Camera-type eye (tissue), 1 donor: Measurements from ENCODE around the gene PLS1.

DNA sequence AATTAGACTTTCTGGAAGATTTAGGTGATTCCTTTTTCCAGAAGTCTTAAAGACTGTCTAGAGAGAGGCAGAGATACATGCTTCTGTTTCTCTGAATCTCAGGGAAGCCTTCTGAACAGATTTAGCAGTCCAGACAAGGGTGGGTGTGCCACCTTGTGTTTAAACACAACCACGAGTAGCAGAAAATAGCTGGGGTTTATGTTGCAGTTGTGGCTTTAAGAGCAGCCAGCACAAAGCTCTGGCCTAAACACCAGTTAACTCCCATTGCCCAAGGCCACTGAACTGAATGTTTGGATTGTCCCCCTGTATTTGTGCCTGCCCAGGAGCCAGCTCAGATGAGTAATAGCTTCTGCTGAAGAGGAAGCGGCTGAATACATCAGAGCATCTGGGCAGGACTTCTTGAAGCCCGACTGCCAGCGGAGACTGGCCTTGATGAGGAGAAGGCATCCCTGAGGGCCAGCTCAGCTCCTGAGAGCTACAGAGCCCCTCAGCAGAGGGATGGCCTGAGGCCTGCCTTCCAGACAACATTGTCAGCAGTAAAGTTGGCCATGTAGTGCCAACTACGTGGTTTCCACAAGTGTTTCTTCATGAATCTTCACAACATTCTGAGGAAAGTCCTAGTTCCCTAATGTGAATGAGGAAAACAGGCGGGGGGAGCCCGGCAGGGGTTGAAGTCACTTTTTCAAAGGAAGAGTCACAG, 65.9 kb upstream of the ZBTB38 start:
- RAMPAGE, long total RNA, result no peak

DNA sequence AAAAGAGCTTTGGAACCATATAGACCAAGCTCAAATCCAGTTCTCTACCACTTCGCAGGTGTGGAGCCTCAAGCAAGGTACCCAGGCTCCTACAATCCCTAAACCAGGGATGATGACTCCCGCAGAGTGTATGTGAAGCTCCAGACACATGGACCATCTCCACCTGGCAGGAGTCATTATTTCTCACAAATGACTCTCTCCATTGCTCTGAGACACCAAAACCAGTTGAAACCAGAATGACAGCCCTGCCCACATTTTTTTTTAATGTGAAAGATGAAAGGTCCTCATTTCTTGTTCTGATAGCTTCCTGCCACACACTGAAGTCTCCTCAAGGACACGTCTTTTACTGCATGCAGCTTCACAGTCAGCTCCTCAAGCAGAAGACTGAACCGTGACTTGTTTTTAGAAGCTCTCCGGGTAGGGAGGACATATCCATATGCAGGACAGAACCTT, 61.4 kb upstream of the ZBTB38 start:
- RAMPAGE, long total RNA, result no peak

DNA sequence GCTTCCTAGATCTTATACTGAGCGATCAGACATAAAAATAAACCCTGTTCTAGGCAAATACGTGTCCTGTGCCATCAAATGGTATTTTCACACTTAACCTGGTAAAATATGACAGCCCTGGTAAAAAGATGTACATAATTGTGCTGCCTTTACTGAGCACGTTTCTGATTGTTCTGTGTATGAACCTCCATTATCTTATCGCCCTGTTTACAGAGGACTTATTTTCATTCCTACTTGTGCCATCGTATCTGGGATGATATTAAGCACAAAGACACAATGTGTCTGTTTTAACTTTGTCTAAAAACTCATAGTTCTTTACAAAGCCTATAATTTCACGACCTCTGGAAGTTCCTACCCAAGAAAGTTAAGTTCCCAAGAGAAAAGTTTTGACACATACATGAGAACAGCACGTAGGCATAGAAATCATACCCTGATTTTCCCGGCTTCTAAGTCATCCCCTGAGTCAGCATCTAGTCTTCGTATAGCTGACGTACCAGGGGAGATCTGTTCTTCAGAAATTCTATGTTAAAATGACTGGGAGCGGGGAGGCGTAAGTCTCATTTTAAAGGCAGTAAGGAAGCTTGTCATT, 948 bp downstream of the ZBTB38 start:
- RAMPAGE, long total RNA, result no peak

- RAMPAGE, long total RNA, result no peak
Observed at GRCh38 chr3:141407032-141407627, 38.8 kb downstream of the ZBTB38 start.

GRCh38 chr3:141441109-141441872, 45.5 kb upstream of the RASA2 start:
- RAMPAGE, long total RNA, result no peak

- RAMPAGE, long total RNA, result no peak
Observed at GRCh38 chr3:141549460-141550324, 62.9 kb downstream of the RASA2 start.

DNA sequence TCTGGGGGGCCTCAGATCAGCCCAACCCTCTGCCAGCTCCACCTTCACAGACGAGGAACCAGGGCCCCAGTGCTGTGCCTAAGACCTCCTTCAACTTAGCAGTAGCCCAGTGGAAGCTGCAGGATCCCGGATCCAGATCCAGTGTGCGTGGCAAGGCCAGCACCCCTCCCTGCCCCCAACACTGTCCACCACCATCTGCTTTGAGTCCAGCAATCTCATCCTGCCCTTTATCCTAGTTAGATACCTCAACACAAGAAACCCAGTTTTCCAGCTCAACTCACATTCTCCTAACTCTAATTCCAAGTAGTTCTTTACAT, 201 bp downstream of the GRK7 start:
- RAMPAGE, long total RNA, result no peak

GRCh38 chr3:141796479-141797084, 33.4 kb downstream of the GRK7 start:
- RAMPAGE, long total RNA, result no peak

DNA sequence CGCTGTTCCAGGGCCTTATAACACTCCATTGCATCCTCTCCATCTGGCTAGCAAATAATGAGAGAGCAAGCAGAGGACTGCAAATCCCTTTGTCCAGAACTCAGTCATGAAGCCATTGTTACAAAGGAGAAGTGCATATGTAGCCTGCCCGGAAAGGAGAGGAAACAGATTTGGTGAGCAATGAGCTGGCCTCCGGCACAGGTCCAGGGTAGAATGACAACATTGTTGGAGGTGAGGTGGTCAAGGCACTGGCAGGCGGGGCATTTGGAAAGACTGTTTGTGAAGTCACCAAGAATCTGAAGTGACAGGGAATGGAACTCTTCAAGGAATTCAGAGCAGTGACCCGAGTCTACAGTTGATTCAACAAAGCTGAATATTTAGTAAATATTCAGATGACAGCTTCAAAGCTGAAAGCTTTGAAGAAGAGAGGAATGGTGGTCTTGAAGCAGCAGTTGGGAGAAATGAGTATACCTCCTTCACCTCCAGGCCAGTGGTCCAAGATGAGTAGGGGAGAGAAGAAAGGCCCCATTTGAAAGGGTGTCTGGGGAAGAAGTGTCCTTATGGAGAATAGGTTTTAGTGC, 24.9 kb upstream of the ATP1B3 start:
- RAMPAGE, long total RNA, result no peak

GRCh38 chr3:141941863-141942516, 65.5 kb downstream of the ATP1B3 start:
- RAMPAGE, long total RNA, result no peak

GRCh38 chr3:142210542-142211183, 14.7 kb downstream of the GK5 start:
- RAMPAGE, long total RNA, result no peak

DNA sequence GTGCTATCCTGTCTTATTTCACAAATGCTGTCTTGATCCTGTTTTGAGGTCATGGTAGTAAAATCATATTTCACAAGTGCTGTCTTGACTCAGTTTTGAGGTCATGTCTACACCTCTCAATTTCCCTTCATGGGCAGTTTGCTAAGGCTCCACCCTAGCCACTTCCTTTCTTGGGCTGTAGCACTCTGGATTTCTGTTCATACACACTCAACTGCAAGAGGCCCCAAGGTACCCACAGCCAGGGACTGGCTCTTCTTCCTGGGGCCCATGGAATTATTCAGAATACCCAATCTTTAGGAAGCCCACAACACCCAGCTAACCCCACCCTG, 45.1 kb upstream of the GK5 start:
- RAMPAGE, long total RNA, result no peak

- RAMPAGE, long total RNA, result no peak
Observed at GRCh38 chr3:142595457-142596564, at the start of gene PLS1. PLS1 (plus strand) TSS chr3:142596393.

DNA sequence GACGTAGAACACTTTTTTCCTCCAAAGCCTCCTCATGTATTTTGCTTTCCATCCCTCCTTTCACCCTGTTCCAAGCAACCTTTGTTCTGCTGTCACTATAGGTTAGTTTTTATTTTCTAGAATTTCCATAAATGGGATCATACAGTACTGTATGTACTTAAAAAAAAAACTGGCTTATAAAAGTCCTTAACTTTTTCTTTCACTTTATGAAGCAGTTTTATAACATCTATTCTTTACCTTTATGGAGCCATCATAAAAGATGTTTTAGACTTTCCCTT, 26.1 kb downstream of the PLS1 start:
- RAMPAGE, long total RNA, result no peak

DNA sequence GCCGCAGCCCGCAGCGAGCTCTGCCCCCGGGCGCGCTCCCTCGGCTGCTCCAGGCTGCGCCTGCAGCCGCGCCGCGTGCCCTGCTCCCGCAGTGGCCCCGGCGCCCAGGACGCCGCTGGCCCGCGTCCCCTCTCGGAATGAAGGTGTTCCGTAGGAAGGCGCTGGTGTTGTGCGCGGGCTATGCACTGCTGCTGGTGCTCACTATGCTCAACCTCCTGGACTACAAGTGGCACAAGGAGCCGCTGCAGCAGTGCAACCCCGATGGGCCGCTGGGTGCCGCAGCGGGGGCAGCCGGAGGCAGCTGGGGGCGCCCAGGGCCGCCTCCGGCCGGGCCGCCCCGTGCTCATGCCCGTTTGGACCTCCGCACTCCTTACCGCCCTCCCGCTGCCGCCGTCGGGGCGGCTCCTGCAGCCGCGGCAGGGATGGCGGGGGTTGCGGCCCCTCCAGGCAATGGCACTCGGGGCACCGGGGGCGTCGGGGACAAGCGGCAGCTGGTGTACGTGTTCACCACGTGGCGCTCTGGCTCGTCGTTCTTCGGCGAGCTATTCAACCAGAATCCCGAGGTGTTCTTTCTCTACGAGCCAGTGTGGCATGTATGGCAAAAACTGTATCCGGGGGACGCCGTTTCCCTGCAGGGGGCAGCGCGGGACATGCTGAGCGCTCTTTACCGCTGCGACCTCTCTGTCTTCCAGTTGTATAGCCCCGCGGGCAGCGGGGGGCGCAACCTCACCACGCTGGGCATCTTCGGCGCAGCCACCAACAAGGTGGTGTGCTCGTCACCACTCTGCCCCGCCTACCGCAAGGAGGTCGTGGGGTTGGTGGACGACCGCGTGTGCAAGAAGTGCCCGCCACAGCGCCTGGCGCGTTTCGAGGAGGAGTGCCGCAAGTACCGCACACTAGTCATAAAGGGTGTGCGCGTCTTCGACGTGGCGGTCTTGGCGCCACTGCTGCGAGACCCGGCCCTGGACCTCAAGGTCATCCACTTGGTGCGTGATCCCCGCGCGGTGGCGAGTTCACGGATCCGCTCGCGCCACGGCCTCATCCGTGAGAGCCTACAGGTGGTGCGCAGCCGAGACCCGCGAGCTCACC, 1.6 kb downstream of the CHST2 start:
- RAMPAGE, long total RNA, result no peak

DNA sequence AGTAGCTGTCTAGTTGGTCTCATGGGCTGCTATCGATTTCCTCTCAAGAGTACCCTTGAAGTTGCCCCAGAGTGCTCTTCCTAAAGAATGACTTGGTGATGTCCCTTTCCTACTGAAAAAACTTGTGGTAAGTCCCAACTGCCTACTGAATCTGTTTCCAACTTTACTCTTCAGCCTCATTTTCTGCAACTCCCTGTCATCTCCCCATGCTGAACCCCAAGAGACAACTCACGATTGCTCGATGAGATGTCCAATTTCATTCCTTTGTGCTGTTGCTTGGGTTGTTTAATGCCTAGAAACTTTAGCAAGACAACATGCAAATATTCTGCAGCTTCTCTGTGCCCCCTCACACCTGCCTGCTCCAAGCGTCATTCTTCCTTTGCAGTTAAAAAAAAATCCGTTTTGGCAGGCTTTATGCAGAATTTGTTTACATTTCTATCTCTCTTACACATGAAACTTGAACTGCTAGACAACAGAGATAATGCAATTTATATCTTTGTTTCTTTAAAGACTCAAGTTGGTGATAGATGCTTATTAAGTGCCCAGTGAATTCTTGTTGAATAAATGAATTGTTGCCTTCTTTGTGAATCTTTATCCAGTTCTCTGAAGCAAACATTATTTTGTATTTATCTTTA, 53.1 kb downstream of the CHST2 start:
- RAMPAGE, long total RNA, result no peak

GRCh38 chr3:143547372-143548114, 300.7 kb downstream of the SLC9A9 start:
- RAMPAGE, long total RNA, result no peak

GRCh38 chr3:143668814-143669514, 179.3 kb downstream of the SLC9A9 start:
- RAMPAGE, long total RNA, result no peak

DNA sequence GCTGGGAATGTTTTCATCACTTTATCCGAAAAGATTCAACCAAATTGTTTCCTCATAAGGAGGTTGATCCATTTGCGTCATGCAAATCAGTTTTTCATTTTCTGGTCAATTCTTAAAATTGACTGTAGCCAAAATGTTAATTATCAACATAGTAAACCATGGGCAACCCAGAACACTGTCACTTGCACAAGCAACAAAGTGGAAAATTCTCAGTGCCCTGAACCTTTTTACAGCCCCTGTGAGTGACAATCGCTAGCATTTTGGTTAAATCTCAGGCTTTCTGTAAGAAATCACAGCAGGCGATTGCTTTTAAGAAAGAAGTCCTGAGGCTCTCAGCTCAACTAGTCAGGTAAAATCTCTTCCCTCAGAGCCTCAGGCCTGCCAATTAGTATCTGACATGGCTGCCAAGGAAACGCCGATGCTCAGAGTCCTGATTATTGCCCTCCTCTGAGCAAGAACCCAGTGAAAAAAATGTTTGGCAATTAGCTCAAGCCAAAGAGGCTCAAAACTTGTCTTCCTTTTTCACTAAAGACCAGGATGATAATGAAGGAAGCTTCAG, 530.7 kb downstream of the DIPK2A start:
- RAMPAGE, long total RNA, result no peak

DNA sequence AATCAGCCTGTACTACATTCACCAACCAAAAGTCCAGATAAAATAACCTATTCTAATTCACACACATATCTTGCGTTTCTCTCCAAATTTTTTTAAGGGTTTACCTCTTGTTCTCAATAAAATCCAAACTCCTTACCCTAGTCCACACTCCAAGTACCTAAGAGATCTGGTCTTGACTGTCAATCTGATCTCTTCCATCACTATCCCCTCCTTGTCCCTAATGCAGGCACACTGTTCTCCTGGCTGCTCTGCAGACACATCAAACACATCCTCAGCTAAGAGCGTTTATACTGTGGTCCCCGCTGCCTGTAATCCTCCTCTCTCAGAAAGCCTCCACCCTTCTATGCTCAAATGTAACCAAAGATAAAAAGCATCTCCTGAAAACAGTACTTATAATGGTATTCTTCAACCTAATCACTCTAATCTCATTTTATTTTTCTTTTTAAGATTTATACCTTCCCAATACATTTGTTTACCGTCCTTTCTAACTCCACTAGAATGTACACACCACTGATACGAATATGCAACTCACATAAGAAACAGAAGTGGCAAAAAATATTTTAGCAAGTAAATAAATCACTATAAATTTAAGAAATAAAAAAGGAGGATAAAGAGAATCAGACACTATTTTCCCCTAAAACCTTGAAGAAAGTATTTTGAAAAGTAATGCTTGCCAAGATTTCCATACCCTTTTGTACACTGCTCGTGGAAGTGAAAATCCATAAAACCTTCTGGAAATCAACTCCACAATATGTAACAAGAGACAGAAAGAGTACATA, 17.1 kb downstream of the PLOD2 start:
- RAMPAGE, long total RNA, result no peak